Gastroesophageal sphincter (tissue), 4 donors: Measurements from ENCODE around the genes NPPB and TNFRSF1B.

DNA sequence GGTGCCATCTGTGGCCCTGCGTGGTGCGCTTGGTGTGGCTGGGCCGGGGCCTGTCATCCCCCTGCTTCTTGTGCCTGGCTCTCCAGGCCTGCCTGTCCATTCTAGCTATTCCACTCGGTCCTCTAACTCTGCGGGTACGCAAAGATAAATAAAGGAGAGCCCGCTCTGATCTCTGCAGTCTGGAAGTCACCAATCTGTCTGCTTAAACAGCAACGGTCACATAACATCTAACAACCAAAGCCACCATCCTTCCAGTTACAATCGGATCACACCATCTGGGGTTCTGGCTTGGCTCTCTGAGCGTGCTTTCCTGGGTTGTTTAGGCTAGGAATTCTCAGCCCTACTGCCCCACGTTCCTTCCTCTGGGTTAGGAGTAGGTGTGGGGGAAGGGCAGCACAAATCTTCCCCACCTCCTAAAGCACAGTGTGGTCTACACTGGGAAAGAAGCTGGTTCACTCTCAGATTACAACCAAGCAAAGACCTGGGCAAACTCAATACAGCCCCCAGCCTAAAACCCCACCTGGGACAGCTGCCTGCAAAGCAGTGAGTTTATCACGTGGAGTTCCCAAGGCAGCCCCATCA lies 113.5 kb downstream of the CASZ1 start:
- PRO-cap = unidirectional peak, minus-strand start at position 277 of the sequence
- RAMPAGE, long total RNA, 4 experiments = no peak in any of the 4 experiments

DNA sequence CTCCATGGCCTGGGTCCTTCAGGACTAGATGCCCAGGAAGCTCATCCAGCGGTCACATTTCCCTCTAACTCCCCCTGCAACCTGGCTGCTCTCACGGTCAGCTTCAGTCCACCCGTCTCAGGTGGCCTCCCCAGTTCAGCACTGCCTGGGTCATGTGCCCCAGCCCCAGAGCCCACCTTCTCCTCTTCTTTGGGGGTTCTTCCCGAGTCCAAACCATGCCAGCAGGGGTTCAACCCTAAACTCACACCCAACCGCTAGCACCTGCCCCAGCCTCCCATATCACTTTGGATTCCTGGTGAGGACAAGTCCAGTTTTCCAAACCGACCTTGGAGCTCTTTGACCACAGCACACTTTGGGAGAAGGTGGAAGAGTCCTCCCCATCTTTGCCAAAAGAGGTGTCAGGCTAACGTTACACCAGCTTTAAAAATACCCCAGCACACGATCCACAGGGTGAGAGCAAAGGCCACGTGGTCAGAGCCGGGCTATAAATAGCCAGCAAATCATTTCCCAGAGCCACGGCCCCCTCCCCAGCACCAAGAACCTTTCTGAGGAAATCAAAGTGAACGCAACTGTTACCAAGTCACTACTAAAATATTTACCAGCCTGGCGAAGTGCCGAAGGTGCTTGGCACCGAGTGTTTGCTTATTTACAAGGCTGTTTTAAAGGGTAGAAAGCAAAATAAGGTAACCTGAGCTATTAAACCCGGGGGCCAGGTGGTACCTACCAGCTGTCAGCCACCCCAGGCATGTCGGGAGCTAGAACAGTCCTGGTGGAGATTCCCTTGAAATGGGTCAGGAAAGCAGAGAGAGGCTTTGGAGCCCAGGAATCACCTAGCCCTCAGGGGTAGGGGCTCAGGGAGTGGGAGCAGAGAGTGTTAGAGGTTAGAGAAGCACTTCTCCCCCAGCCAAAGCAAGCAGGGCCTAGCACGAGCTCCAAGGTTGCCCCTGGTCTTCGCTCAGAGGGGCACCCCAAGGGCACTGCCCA lies 72.4 kb downstream of the CASZ1 start:
- PRO-cap = no peak
- RAMPAGE, long total RNA, 4 experiments = no peak in any of the 4 experiments

- PRO-cap = no peak
- RAMPAGE, long total RNA, 4 experiments = no peak in any of the 4 experiments
Observed at GRCh38 chr1:10822886-10823475, 26.5 kb upstream of the CASZ1 start.

GRCh38 chr1:10856414-10856846 lies 60.0 kb upstream of the CASZ1 start:
- PRO-cap = no peak
- RAMPAGE, long total RNA, 4 experiments = no peak in any of the 4 experiments

DNA sequence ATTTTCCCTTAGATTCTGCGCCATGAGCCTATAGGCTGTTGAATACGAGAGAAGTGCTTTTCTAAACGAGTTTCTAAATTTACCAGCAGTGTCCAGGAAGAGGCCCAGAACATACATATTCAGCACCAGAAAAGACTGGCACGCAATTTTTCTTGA lies 700 bp upstream of the SRM start:
- PRO-cap = no peak
- RAMPAGE, long total RNA, 4 experiments = no peak in any of the 4 experiments

DNA sequence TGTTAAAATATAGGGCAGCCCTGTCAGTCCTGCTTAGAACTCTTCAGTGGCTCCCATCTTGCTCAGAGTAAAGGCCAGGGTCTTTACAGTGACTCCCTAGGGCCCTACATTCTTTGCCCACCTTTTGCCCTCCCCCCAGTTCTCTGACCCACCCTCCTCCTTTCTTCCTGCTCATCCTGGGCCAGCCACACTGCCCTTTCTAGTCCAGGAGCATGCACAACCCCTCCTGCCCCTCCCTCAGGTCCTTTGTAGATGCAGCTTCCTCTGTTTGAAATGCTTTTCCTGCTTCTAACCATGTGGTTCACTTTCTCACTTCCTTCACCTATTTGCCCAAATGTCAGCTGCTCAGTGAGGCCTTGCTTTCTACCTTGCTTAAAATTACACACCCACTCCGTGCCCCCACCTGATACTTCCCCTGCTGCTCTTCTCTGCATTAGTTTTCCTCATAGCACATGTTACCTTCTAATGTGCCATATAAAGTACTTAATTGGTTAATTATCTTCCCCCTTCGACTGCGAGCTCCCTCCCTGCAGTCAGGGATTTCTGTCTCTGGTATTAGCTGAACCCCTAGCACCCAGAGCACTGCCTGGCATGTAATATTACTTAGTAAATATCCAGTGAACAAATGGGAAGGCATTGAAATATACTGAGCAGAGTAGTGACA lies 8.0 kb downstream of the UBIAD1 start:
- PRO-cap = no peak
- RAMPAGE, long total RNA, 4 experiments = no peak in any of the 4 experiments

DNA sequence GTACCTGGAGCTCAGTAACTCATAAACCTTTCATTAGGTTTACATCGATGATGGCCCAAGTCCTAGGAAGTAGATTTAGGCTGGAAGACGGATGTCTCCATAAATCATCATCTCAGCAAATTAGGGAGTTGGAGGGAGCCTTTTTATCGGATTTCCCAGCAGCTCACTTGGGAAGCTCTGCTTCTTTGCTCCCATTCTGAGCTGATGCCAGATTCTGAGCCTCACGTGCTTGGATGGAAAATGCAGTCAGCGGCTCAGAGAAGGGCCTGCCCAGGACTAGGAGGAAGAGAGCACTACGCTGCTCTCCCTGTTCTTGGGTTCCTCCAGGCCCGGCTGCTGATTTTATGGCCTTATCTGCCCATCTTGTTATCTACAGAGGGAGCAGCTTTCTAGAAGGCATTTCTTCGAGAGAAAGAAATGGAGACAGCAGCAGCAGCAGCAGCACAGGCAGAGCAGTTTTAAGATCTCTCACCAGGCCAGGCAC lies 42.0 kb downstream of the UBIAD1 start:
- PRO-cap = no peak
- RAMPAGE, long total RNA, 4 experiments = no peak in any of the 4 experiments

DNA sequence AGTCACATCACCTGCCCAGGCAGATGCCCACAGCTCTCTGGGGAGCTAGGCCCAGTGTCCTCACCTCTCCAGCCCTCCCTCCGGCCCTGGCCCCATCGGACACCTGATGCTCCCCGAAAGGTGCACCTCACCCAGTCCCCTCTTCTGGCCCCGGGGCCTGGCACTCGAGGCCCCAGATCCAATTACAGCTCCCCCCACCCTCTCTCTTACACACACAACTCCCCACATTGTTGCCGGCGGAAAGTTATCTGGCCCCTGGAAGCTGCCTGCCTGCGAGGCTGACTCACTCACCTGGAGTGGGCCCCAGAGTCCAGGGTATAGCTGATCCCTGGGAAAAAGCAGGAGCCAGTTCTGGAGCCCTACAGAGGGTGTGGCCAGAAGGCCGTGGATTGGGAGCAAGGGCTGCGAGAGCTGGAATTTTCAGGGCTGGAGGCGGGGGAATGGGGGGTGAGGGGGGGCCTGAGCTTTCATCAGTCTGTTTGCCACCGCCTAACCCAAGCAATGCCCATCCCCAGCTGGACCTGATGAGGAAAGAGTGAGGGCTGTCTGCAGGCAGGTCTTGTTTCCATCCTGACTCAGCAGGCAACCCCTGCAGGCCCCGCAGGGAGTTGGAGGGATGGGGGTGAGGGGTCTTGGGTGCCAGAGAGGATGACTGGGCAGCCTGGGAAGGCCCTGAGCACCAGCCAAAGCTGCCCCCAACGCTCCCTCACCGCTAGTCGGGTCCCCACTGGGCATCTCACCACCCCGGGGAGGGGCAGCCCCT lies 948 bp downstream of the FBXO2 start:
- PRO-cap = no peak
- RAMPAGE, long total RNA, 4 experiments = no peak in any of the 4 experiments

GRCh38 chr1:11729415-11730067 lies 6.4 kb upstream of the AGTRAP start:
- PRO-cap = no peak
- RAMPAGE, long total RNA, 4 experiments = no peak in any of the 4 experiments

DNA sequence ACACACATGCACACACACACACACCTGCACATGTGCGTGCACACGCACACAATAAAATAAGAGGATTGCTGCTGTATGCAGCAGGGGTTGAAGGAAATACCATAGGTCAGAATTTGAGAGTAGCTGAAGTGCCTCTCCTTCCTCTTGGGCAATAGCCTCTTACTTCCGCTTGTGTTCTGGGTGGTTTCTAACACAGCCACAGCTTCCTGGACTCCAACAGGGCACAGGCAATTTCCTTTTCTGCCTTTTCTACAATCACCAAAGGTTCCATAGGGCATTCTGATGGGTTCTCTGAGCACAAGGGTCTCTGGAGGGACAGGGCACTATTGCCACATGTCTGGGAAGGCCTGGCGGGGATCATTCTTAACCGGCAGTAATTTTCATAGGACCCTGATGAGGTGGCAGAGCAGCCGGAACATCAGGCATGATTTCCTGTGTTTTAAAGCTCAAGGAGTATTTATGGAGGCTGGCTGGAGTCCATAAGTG lies 5.5 kb upstream of the AGTRAP start:
- PRO-cap = unidirectional peak, plus-strand start at position 190 of the sequence; unidirectional peak, plus-strand start at position 277 of the sequence
- RAMPAGE, long total RNA, 4 experiments = no peak in any of the 4 experiments

- PRO-cap = no peak
- RAMPAGE, long total RNA, 4 experiments = no peak in any of the 4 experiments
Observed at GRCh38 chr1:11794930-11796190, 10.4 kb downstream of the MTHFR start.

GRCh38 chr1:11796191-11796801 lies 9.5 kb downstream of the MTHFR start:
- PRO-cap = no peak
- RAMPAGE, long total RNA, 4 experiments = no peak in any of the 4 experiments

GRCh38 chr1:11804484-11804731 lies 1.4 kb downstream of the MTHFR start:
- PRO-cap = no peak
- RAMPAGE, long total RNA, 4 experiments = no peak in any of the 4 experiments

DNA sequence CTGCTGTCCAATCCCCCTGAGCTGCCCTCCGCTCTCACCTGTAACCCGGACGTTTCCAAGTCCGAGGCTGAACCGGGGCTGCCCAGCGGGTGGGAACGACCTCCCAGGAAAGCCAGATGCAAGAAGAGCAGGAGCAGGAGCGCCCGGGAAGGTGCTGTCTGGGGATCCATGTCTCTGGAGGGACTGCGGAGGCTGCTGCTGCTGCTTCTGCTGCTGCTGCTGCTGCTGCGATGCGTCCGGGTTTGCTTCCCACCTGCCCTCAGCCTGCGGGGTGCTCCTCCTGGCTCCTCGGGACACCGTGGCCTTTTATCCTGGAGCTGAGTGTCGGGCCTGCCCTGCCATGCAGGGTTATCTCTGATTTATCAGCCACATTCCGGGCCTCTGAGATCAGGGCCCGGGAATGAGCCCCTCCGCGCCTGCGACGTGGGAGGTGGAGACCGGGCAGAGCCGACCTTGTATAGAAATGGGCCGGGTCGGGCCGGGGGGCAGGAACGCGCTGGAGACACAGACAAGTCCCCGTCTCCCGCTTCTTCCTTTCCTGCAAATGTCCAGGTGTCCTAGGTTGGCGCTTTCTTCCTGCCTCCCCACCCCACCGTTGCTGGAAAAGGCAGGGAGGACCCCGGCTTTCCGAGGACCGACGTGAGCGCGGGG lies at the start of gene NPPB:
Gene NPPB (minus strand): TSS at position 282 of the 651 bp plus-strand sequence.
- PRO-cap = no peak
- RAMPAGE, long total RNA, 4 experiments = no peak in any of the 4 experiments

GRCh38 chr1:11980547-11981001 lies 330 bp downstream of the MFN2 start:
- PRO-cap = no peak
- RAMPAGE, long total RNA, 4 experiments = no peak in any of the 4 experiments

DNA sequence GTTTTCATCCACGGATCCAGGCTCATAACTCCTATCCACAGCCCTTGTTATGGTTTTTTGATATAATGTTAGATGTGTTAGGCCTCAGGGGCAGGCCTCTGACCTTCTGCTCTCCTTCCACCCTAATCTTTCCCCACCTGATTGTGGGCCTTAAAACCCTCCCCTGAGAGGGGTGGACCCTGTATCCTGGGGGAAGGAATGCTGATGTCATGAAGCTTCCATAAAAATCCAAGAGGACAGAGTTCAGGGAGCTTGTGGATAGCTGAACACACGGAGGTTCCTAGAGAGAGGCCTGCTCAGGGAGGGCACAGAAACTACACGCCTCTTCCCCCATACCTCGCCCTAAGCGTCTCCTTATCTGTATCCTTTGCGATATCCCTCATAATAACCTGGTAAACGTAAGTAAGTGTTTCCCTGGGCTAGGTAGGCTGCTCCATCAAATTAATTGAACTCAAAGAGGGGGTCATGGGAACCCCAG lies 4.3 kb downstream of the MFN2 start:
- PRO-cap = no peak
- RAMPAGE, long total RNA, 4 experiments = no peak in any of the 4 experiments

DNA sequence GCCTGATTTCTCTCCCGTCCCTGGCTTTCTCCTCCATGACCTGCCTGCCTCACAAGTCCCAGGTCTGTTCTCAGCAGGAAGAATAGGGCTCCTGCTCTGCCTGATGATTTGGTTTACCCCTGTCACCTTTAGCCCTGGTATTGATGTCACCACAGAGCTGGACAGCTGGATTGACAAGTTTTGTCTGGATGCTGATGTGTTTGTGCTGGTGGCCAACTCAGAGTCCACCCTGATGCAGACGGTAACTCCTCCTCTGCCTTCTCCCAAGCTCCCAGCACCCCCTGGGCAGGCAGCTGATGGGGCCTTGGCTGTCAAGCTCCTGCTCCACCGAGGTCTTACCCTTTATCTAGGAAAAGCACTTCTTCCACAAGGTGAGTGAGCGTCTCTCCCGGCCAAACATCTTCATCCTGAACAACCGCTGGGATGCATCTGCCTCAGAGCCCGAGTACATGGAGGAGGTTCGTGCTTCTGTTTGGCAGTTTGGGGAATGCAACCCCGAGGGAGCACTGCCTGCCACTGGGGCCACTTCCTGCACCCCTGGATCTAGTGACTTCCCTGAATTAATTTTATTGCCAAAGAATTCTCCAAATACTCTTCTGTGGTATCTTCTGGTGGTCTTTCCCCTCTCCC lies 18.5 kb downstream of the MFN2 start:
- PRO-cap = no peak
- RAMPAGE, long total RNA, 4 experiments = no peak in any of the 4 experiments

GRCh38 chr1:12067675-12068370 lies 4.7 kb downstream of the TNFRSF8 start:
- PRO-cap = no peak
- RAMPAGE, long total RNA, 4 experiments = no peak in any of the 4 experiments

DNA sequence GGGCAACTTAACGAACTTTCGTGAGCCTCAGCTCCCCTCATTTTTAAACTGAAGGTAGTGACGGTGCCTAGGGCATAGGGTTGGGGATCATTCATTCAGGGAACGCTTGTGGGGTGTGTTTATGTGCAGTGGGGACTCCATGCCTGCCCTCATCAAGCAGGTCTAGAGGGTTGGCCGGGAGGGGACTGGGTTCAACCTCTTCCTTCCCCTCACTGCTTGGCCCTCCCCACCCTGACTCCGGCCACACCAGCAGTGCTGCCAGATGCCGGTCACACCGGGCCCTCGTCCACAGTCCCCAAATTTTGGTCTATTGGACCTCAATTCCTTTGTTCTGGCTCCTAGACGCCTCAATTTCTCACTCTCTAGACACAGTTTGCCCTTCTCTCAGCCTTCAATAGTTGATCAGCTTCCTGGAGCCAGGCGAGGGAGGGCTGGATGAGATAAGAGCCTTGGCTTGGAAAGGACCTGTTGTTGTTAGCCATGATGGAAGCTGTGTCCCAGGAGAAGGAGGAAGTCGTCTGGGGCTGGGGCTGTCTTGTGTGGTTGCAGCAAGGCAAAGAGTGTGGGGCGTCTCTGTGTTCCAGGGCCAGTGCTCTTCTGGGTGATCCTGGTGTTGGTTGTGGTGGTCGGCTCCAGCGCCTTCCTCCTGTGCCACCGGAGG lies 41.3 kb upstream of the TNFRSF1B start:
- PRO-cap = unidirectional peak, plus-strand start at position 244 of the sequence
- RAMPAGE, long total RNA, 4 experiments = start-site peak on the plus strand in 1 of 4 experiments, centred at position 553 of the sequence, 8 reads per replicate

- PRO-cap = bidirectional peak, plus-strand start at chr1:12166991, minus-strand start at chr1:12166894; unidirectional peak, plus-strand start at chr1:12166991
- RAMPAGE, long total RNA, 4 experiments = start-site peak on the plus strand in 1 of 4 experiments, at chr1:12166984-12166992 at its widest, 6 reads per replicate
Observed at GRCh38 chr1:12166653-12167139, at the start of gene TNFRSF1B. Gene TNFRSF1B, plus strand, starts transcription at chr1:12166991.